Bile duct (tissue), 1 donor: ENCODE measurements around a stretch of chr16.

- PRO-cap = no peak
These were observed 34.0 kb downstream of the IST1 start for GRCh38 chr16:71929062-71929909.

DNA sequence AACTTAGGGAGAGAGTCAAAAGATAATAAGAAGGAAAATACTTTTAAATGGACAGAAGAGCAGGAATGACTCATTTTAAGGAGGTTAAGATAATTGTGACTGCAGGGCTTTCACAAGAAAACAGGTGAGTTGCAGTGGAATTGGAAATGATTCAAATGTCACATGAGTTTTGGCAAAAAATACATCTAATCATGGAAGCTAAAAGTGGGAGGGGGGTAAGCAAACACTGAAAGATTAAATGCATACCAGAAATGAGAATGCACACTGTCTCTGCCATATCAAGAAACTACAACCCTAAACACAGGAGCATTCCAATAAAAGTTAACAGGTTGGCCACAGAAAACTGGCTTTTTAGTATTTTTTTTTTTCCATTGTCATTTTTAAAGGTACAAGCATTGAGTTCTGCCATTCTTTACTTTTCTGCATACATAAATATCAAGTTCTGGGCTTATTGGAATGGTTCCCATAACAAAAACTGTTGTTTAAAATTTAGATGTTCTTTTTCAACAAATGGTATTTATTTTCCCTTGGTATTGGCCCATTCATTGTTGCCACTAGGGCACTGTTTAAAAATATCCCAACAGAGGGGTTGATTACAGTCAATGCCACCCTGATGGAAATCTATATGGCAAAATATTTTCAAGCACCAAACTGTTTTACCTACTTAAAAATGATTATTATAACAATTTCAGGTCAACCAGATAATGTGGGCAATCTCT lies 35.1 kb downstream of the IST1 start:
- PRO-cap = no peak

GRCh38 chr16:72027550-72028389 lies 19.2 kb downstream of the DHODH start:
- PRO-cap = no peak

GRCh38 chr16:72072729-72073470 lies 9.9 kb downstream of the HPR start:
- PRO-cap = no peak

GRCh38 chr16:72092451-72093234 lies 777 bp downstream of the TXNL4B start:
- PRO-cap = no peak

- PRO-cap = no peak
These were observed 2.3 kb downstream of the DHX38 start for GRCh38 chr16:72095915-72096437.

- PRO-cap = bidirectional peak, plus-strand start at chr16:72848900, minus-strand start at chr16:72848817
These were observed 199.1 kb downstream of the ZFHX3 start for GRCh38 chr16:72848492-72849595.

DNA sequence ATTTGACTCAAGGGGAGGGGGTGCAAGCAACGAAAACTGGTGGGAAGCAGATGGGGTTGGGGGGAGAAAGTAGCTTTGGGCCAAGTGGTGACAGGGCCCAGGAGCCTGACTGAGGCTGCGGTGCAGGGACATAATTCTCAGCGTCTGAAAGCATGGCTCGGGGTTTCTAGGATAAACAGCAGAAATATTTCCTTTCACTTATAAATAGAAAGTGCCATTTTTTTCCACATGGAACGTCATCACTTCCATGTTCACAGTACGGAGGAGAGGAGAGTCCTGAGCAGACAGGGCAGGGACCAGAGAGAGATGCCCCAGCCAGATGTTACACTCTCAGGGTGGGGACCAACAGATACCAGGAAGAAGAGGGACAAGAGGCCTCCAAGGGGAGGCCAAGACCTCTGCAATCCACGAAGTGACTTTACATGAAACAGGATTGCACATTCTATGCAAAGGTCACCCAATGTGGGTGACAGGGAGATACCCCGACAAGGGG lies 197.0 kb downstream of the ZFHX3 start:
- PRO-cap = unidirectional peak, plus-strand start at position 254 of the sequence

DNA sequence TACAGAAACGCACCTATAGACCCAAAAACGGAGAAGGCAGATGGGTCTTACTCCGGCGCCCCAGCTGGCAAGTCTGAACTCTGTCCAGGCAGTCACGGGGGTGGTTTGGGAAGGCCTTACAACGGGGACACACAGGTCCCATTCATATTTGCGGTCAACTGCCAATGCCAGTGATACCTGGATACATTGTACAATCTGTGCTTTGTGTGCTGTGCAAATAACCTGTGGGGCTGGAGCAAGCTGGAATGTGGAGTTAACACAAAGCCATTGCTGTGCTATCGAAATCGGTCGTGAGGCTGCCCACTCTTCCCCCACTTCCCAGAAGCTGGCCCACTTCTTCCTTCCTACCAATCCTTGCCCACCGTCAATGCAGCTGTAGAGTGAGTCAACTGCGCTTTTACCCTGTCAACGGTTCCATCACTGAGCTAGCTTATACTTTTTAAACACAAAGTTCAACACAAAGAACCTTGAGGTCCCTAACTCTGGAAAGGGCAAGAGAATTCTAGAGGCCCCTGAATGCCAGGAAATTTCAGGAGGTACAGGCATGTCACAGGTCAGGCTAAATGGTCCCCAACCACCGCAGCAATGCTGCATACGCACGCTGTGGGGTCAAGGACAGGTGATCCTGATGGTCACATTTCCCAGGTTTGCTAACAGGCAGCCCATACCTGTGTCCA lies 122.9 kb downstream of the ZFHX3 start:
- PRO-cap = unidirectional peak, minus-strand start at position 75 of the sequence

GRCh38 chr16:72938625-72939168 lies 109.2 kb downstream of the ZFHX3 start:
- PRO-cap = no peak

GRCh38 chr16:72957517-72958010 lies 90.4 kb downstream of the ZFHX3 start:
- PRO-cap = no peak

DNA sequence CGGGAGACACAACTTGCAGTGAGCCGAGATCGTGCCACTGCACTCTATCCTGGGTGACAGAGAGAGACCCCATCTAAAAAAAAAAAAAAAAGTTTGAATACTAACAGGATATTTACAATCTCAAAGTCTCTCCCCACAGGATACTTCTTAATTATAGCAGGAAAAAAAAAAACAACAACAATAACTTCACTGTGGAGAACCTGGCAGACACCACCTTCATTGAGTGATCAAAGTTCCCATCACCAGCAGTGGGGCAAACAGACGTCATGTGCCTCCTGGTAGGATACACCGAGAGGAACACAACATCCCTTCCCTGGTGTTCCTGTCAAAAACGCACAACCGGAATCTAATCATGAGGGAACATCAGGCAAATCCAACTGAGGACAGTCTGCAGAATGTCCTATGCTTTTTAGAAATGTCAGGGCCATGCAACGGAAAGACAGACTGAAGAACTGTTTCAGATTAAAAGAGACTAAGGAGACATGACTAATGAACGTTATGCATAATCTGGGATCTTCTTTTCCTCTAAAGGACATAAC lies 80.0 kb downstream of the ZFHX3 start:
- PRO-cap = no peak

- PRO-cap = no peak
These were observed 62.7 kb downstream of the ZFHX3 start for GRCh38 chr16:72984932-72985833.

GRCh38 chr16:73065052-73065512 lies 17.2 kb upstream of the ZFHX3 start:
- PRO-cap = no peak

DNA sequence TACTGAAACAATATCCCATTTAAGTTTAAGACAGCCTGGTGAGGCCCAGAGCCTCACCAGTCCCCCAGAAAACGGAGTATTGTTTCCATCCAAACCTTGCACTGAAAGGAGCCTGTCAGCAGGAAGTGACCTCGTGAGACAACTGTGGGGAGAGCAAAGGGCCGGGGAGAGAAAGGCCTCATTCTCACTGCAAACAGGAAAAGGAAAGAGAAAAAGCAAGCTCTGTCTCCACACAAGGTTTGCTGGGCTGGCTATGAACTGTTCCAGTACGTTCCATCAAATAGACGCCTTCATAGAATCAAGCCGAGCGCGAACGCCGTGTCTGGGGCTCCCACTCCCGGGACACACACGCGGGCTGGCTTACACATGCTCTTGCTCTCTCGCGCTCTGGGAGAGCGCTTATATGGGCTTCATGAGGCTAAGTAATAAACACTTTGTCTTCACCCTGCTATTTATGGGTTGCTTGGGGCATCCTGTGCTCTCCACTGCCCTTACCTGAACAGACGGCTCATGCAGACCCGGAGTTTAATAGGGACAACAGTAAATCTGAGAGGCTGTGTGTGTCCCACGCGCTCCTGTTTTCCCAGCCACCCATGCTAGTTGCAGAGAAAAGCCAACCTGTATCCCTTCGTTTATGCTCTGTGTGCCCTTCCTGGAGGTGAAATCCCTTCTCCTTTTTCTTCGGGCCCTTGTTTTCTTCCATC lies 44.6 kb upstream of the ZFHX3 start:
- PRO-cap = no peak

- PRO-cap = no peak
These were observed 76.3 kb upstream of the ZFHX3 start for GRCh38 chr16:73124046-73124728.

- PRO-cap = no peak
These were observed 7.5 kb downstream of the PSMD7 start for GRCh38 chr16:74303829-74304779.

DNA sequence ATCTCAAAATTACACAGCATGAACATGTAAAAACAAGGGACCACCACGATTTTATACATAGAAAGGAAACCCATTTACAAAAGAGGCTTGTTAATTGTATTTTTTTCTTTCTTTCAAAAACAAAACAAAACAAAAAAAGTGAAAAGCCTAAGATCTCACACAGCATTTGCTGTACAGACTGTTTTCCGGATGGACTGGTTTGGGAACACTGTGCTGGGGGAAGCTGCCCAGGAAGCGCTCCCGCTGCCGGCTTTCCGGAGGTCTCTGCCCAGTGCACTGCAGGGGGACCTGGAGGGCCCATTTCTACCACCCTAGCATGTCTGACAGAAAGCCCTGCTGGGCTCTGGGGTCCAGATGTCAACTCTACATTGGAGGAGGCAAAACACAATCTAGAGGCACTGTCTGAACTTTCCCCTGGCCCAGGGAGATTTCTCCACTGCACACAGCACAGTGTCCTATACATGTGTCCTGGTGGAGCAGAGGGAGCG lies 26.3 kb upstream of the CLEC18B start:
- PRO-cap = no peak

- PRO-cap = no peak
These were observed 30.9 kb upstream of the CLEC18B start for GRCh38 chr16:74451702-74453005.

GRCh38 chr16:74600997-74601610 lies 5.8 kb downstream of the GLG1 start:
- PRO-cap = no peak